ENCODE data around the genes GOLGA8O and AVEN.

DNA sequence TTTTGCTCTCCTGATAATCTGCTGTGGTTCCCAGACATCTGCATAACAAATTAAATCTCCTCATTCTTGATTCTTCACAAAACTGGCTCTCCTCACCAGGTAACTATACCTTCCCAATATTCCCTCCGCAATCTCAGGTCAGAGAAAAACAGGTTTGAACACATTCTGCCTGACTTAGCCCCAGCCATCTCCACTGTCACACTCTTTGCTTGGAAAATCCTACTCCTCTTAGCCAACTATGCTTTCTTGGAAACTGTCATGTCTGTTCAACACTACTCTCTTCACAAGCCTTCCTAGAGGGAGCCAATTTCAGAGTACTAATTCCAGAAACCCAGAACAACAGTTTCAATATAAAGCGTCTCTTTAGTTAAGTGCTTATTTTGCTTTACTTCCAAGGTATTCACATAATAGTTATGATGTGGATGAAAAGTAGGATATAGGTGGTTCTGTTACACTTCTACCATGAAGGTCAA lies 21.7 kb downstream of the MTMR10 start:
- PRO-cap, 3 experiments: no peak in any of the 3 experiments
- RAMPAGE, long total RNA: no peak

- PRO-cap, 3 experiments: no peak in any of the 3 experiments
- RAMPAGE, long total RNA: no peak
Observed at GRCh38 chr15:31080299-31081085, 21.0 kb downstream of the TRPM1 start.

- PRO-cap, 3 experiments: no peak in any of the 3 experiments
- RAMPAGE, long total RNA: no peak
Observed at GRCh38 chr15:31204261-31204650, 102.7 kb upstream of the TRPM1 start.

- PRO-cap, 3 experiments: no peak in any of the 3 experiments
- RAMPAGE, long total RNA: no peak
Observed at GRCh38 chr15:31254247-31254667, 72.4 kb upstream of the KLF13 start.

- PRO-cap, 3 experiments: no peak in any of the 3 experiments
- RAMPAGE, long total RNA: no peak
Observed at GRCh38 chr15:31272936-31273243, 53.7 kb upstream of the KLF13 start.

DNA sequence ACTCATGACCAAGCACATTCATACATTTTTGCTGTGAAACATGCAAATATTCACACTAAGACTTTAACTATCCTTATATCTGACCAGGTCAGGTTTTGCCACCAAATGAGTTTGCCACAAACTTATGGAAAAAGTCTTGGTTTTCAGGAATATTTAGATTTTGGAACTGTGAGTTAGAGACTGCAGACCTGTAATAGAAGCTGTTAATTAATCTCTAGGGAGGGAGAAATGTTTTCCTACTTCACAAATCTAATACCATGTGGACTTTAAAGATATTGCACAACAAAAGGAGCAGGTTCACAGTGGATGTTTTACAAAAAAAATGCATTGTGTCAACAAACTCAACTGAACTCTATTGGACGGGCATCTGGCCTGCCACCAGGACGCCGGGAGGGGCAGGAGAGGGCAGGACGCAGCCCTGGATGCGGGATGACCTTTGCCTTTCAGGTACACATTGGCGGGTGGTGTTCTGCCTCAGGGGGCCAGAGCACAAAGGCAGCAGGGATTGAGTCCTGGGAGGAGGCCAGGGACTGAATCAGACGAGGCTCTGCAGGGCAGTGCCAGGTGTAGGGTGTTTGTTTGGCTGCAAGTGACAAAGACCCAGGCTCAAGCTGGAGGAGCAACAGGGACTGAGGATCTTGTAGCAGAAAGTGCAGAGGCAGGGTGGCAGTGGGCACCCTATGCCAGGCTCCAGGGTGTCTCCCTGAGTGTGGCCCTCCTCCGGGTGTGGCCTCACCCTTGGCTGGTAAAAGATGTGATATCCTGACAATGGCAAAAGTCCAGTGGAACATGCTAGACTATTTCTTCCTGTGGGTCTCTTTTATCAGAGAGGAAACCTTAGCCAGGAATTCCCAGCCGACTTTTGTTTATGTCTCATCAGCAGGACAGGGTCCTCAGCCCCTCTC lies 30.0 kb upstream of the KLF13 start:
- PRO-cap, 3 experiments: no peak in any of the 3 experiments
- RAMPAGE, long total RNA: no peak

DNA sequence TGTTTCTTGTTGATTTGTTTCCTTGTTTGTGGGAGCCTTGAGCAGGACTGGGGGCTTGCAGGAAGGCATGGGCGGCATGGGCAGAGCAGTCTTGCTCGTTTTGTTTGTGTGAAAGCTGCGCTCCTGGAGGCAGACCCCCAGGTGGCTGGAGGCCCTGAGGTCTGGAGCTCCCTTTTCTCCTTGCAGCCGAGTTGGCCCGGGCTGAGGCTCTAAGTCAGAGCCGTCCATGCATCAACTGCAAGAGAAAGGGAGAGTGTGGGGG lies 26.9 kb upstream of the KLF13 start:
- PRO-cap, 3 experiments: no peak in any of the 3 experiments
- RAMPAGE, long total RNA: no peak

DNA sequence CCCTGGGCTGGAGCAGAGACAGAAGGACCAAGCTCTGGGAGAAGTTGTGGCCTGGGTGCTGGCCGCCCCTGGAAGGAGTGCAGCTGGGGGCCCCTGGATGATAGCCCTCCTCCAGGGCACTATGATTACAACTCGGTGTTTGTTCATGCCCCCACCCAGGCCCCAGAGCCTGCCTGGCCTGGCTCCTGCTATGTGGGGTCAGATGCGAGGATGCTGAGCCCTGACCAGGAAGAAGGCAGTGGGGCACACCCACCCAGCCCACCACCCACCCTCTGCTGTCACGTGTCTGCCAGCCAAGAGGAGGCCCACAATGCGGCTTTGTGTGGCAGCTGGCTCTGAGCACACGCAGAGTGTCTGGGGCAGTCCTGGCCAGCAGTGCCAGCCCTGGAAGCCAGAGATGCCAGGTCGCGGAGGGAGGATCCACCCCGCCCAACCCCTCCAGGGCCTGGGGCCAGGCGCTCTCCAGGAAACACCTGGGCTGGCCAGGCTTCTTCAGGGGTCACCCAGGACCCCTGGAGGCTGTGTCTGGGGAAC lies 26.5 kb upstream of the KLF13 start:
- PRO-cap, 3 experiments: no peak in any of the 3 experiments
- RAMPAGE, long total RNA: no peak

GRCh38 chr15:31344687-31345616 lies 18.3 kb downstream of the KLF13 start:
- PRO-cap, 3 experiments: no peak in any of the 3 experiments
- RAMPAGE, long total RNA: no peak

DNA sequence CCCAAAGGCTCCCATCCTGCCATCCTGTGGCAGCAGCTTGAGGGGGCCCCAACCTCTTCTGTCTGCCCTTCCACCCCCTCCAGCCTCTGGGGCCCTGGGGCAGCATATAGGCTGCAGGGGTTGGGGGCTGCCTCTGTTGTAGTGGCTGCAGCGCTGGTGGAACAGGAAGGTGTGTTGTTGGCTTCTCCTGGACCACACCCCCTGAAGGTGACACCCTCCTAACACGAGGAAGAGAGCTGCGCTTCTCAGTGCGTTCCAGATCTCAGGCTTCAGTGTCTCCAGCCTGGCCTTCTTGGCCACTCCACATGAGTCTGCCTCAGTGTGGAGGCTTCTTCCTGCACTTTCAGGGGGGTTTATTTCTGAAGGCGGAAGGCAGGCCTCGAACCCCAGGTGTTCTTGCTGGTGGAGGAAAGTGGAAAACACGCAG lies 21.1 kb downstream of the KLF13 start:
- PRO-cap, 3 experiments: no peak in any of the 3 experiments
- RAMPAGE, long total RNA: no peak

DNA sequence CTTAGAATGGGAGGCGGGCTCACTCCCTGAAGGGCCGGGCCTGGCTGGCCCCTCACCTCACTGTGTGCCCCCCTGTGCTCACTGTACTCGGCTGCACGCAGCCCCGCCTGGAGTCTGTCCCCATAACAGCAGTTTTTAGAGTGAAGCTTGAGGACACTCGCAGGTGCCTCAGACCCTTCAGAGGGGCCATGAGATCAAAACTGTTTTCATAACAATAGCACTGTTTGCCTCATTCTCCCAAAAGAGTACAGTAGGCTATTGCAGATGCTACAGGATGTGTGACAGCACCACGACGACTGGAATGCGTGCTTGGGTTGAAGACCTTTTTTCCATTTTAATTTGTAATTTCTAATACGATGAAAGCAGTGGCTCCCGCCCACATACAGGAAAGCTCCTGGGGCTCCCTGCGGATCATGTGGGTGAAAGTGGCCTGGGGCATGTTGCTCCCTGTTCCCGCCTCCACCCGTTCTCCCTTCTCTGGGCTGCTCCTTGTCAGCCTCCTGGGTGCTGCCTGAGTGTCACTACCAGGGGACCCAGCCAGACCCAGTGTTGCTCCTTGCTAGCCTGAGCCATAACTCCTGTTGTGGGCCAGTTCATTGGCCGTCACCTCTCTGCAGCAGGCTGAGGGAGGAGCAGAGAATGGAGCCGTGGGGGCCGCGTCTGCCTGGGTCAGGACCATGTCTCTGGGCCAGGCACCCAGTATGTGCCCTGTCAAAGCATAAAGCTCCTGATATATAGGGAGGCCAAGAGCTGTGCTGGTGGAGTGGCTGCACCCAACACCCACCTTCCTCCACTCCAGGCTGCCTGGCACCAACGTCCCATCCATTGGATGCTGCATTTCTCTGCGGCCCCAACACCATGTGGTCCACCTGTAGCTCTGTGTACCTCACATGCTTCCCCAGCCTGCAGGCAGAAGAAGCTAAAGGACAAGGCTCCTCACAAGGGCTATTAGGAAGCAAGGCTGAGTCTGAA lies 40.3 kb downstream of the KLF13 start:
- PRO-cap, 3 experiments: peak in 2 of 3 experiments; most common plus-strand start position 616 of the sequence (in 1); most common minus-strand start position 577 of the sequence (in 1)
- RAMPAGE, long total RNA: no peak

DNA sequence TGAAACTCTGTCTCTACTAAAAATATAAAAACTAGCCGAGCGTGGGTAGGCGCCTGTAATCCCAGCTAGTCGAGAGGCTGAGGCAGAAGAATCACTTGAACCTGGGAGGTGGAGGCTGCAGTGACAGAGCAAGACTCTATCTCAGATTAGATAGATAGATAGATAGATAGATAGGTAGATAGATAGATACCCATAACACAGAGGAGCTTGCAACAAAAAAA lies 41.9 kb downstream of the KLF13 start:
- PRO-cap, 3 experiments: no peak in any of the 3 experiments
- RAMPAGE, long total RNA: no peak

GRCh38 chr15:31372417-31373048 lies 45.9 kb downstream of the KLF13 start:
- PRO-cap, 3 experiments: no peak in any of the 3 experiments
- RAMPAGE, long total RNA: no peak

DNA sequence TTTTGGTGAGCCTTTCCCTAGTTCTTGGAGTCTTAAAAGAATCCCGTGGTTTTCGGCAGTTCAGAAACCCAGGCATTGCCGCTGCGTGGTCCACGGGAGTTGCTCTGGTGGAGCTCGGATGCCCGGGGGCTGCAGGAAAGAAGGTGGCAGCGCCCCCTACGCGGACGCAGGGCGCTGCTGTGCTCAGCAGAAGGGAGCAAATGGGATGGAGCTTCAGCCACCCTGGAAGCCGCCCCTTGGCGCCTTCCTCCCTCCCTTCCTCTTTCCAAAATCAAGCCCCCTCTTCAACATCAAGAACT lies 976 bp upstream of the CHRNA7 start:
- PRO-cap, 3 experiments: no peak in any of the 3 experiments
- RAMPAGE, long total RNA: no peak

DNA sequence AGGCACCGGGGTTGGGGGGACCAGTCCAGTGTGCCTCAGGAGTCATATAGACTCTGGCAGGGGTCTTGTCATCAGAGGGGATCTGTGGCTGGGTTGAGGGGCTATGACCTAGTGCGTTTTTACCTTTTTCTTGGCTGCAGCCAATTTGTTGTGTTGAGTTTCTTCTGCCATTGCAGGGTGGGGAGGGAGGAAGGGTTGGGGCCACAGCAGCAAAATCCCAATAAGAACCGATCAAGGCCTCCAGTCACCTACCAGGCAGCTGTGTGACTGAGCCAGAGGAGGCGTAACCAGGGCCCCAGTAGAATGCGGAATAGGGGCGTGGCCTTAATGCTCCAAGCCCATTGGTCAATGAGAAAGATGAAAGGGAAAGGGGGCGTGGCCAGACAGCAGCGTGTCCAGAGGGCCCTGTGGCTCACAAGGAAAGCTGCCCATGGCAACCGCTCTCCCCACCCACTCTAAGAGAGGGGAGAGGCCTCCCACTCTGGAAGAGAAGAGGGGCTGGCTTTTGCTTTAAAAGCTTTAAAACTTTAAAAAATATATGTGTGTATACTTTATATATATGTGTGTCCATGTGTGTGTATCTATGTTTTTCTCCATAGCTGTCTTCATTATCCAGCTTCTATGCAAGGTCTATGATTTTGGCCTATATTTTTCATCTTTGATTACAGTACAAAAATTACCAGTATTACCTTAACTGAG lies at the start of gene GOLGA8O:
Gene GOLGA8O (minus strand): TSS at position 269 of the 699 bp plus-strand sequence.
- PRO-cap, 3 experiments: no peak in any of the 3 experiments
- RAMPAGE, long total RNA: no peak

- PRO-cap, 3 experiments: peak in 1 of 3 experiments; most common plus-strand start chr15:34039045 (in 1); most common minus-strand start chr15:34038938 (in 1)
- RAMPAGE, long total RNA: no peak
Observed at GRCh38 chr15:34038889-34039491, at the start of gene AVEN. Gene AVEN, minus strand, starts transcription at chr15:34039204.

DNA sequence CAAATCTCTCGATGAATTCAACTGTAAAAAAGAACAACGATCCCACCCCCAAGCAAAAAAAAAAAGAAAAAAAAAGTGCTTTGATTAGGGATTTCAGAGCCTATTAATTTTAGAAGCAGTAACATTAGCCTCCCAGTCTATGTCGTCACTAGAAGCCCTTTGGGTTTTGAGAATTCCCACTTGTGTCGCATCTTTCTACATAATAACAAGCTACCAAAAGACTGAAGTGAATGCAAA lies 748 bp downstream of the EMC7 start:
- PRO-cap, 3 experiments: no peak in any of the 3 experiments
- RAMPAGE, long total RNA: no peak

- PRO-cap, 3 experiments: peak in 1 of 3 experiments; most common minus-strand start chr15:34359476 (in 1)
- RAMPAGE, long total RNA: no peak
Observed at GRCh38 chr15:34359418-34360276, 7.3 kb downstream of the LPCAT4 start.

DNA sequence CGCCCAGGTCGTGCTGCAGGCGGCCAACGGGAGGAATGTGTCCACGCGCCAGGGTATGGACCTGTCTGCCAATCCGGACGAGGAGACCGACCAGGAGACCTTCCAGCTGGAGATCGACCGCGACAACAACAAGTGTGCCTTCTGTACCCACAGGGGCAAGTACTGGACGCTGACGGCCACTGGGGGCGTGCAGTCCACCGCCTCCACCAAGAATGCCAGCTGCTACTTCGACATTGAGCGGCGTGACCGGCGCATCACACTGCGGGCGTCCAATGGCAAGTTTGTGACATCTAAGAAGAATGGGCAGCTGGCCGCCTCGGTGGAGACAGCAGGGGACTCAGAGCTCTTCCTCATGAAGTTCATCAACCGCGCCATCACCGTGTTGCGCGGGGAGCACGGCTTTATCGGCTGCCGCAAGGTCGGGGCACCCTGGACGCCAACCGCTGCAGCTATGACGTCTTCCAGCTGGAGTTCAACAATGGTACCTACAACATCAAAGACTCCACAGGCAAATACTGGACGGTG lies 57.7 kb upstream of the GOLGA8A start:
- PRO-cap, 3 experiments: no peak in any of the 3 experiments
- RAMPAGE, long total RNA: no peak

- PRO-cap, 3 experiments: no peak in any of the 3 experiments
- RAMPAGE, long total RNA: no peak
Observed at GRCh38 chr15:34584342-34584858, 949 bp upstream of the GOLGA8B start.